Measurements from ENCODE around the genes NMRAL1, UBALD1, SEPTIN12 and TMEM114.

DNA sequence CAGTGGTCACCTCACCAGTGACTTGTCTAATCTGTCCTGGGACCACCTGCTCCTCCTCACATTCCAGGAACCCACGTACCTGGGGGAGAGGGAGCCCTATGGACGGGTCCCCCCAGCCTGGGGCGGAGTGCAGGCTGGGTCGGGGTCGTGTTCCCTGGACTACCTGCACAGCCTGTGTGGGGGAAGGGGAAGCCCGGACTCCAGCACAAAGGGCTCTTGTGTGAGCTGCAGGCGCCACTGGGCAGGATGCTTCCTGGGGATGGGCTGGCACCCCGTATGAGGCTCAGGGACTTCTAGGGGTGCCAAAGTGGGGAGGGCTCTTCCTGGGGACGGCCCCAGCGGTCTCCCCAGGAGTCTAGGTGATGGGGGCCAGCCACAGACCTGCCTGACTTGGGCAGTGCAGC is 7.4 kb downstream of the VASN start:
- PRO-cap: no peak

DNA sequence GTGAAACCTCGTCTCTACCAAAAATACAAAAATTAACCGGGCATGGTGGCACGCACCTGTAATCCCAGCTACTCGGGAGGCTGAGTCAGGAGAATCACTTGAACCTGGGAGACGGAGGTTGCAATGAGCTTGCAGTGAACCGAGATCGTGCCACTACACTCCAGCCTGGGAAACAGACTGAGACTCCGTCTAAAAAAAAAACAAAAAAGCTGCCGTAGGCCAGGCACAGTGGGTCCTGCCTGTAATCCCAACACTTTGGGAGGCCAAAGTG is 19.2 kb downstream of the CORO7 start:
- PRO-cap: no peak

- PRO-cap: no peak
These were observed 4.6 kb downstream of the CORO7 start for GRCh38 chr16:4411605-4412305.

DNA sequence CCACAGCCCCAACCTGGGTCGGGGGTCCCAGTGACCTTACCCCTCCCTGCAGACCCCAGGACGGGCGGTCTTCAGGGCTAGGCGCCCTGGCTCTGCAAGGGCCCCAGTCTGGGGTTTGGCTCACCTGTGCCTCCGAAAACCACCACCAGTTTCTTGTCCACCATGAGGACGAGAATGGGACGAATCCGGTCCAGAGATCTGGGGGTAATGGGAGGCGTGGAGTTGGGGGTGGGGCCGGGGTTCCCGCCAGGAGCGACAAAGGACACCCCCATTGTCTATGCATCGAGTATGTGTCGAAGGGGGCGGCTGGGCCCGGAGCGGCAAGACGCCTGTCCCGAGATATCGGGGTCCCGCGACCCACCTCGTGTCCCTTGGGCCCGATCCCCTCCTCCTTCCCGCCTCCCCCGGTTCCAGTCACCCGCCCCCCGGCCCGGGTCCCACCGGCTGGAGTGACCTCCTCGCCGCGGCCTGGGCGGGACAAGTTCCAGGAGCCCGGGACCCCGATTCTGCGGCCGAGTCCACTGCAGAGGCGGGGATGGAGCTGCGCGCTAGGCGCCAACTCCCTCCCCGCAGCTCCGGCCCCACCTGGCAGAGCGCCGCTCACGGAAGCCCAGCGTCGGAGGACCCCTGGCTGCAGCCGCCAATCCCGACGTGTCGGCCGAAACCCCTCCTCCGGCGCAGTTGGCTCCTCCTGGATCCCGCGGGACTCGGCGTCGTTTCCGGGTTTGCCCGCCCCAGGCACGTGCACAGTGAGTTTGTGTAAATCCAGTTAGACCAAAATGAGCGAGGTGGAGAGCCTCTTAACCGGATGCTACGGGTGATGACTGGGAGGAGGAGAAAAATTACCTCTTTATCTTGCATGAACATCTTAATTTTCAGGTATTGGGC is at the start of gene NMRAL1:
NMRAL1 (minus strand) TSS at position 657 of the 888 bp plus-strand sequence.
- PRO-cap: bidirectional peak, plus-strand start at position 780 of the sequence, minus-strand start at position 656 of the sequence

DNA sequence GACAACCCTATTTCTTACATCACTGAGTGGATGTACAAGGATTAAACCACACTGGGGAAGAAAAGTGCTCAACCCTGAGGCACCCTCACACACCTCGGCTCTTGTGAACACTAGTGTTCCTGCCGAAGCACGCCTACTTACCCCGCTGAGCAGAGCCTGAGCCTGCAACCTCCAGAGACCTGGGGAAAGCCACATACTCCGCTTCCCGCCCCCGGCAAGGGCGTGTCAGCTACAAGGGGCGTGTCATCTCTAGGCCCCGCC is 172 bp upstream of the HMOX2 start:
- PRO-cap: bidirectional peak, plus-strand start outside the sequence, minus-strand start at position 151 of the sequence

- PRO-cap: no peak
These were observed 4.2 kb downstream of the CDIP1 start for GRCh38 chr16:4534180-4534898.

- PRO-cap: bidirectional peak, plus-strand start at chr16:4537939, minus-strand start at chr16:4537938
These were observed 1.1 kb downstream of the CDIP1 start for GRCh38 chr16:4537131-4538164.

- PRO-cap: bidirectional peak, plus-strand start at chr16:4615096, minus-strand start at chr16:4614888
These were observed at the start of gene UBALD1 for GRCh38 chr16:4614489-4615164. Gene UBALD1, minus strand, starts transcription at chr16:4614888.

DNA sequence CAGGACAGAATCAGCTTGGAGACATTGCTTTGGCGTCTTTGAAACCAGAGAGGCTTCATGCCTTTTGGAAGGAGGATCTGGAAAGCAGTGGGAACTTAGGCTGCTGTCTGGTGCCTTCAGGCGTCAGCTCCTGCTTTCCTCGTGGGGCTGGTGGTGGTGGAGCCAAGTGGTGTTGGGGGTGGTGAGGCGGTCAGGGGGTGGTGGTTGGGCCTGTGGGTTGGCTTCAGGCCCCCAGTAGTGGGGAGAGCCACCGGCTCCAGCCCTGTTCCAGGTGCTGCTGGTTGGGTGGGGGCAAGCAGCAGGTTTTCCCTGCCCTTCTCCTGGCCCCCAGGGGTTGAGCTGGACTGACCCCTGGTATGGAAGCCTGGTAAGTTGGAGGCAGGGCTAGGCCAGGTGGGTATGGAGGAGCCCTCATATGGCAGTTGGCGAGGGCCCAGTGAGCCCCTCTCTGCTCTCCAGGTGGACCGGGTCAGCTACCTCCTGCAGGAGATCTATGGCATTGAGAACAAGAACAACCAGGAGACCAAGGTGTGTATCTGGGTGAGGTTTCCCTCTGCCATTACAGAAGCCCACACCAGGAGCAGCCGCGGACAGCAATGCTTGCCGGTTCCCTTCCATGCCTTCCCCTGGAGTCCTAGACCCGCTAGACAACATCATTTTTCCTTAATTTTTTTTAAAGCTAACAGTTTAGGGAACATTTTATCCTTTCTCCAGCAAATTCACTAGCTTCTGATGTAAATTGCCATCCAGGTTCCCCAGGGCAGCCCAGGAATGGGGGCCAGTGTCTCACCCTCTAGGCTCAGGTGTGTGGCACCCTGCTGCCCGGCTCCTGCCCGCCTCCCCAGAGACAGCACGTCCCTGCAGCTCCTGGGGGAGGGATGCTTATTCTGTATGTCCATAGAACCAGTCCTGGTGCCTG is 22.2 kb upstream of the NUDT16L1 start:
- PRO-cap: no peak

- PRO-cap: no peak
These were observed at the start of gene SEPTIN12 for GRCh38 chr16:4788016-4788687. Gene SEPTIN12, minus strand, starts transcription at chr16:4788345.

DNA sequence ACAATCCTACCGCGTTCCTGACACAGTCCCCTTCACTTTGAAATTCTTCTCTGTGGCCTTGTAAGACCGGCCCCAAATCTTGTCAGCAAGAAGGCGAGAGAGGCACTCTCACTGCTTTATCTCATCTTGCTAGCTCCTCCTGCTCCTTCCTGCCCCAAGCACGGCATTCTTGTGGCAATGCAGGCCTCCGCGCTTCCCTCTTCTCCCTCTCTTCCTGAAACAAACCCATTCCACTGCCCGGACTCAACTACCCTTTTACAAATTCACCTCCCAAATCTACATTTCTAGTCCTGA is 16.5 kb downstream of the GLYR1 start:
- PRO-cap: no peak

GRCh38 chr16:4987295-4988194 is 29.4 kb downstream of the SEC14L5 start:
- PRO-cap: no peak

- PRO-cap: no peak
These were observed 16.2 kb downstream of the NAGPA start for GRCh38 chr16:5017499-5017936.

DNA sequence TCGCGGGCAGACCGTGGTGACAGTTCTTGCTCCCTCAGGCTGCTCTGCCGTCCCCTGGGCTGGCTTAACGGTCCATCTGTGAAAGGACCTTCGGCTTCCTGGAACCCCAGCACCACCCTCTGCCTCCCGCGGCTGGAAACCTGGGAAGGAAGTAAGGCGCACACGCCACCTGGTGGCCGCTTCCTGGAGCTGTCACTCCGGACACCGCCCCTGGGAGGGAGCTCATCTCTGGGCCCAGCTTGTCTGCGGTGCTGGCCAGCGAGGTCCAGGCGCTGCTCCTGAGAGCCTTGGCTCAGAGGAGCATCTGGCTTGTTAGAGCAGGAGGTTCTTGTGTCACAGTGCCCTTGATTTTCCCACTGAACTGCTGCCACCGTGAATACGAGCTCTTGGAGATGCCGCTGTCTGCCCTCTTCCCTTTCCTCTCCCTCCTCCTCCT is 402.7 kb upstream of the RBFOX1 start:
- PRO-cap: no peak

- PRO-cap: no peak
These were observed 1257.1 kb downstream of the TMEM114 start for GRCh38 chr16:7333218-7333686.

- PRO-cap: no peak
These were observed 1245.4 kb downstream of the TMEM114 start for GRCh38 chr16:7344877-7345287.

DNA sequence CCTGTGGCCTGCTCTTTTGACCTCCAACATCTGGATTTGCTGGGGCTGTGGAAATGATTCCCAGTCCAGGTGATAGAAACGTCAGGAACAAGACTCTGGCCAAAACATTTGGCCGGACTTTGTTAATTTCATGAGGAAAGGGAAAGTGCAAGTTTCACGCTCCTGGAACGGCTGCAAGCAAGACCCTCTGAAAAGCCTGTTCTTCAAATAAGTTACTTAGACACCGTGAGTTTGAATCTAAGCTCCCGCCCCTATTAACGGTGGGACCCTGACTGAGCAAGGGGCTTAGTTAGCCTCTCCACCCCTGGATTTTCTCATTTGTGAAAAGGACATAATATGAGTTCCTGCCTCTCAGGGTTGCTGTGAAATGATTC is 42.4 kb downstream of the TMEM114 start:
- PRO-cap: no peak

DNA sequence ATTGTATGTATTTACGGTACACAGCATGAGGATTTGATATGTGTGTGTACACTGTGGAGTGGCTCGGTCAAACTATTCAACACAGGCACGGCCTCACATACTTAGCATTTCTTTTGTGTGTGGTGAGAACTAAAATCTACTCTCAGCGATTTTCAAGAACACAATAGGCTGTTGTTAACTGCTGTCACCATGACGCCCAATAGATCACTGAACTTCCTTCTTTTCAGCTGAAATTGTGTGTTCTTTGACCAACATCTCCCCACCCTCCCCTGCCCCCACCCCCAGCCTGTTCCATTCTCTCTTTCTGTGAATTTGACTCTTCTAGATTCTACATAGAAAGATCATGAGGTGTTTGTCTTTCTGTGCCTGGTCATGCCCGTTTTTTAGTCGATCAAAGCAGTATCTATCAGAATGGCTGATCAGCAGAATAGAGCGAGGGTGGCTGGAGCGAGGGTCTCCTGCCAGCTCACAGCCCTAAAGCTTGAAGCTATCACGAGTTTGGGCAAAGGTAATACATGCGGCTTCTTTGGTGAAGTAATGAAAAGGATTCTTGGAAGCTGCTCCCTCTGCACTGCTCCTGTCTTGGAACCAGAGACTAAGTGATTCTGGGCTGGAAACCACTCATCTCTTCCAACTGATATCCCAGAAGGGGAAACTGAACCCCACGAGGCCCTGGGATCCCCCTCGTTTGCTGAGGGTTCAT is 18.8 kb downstream of the TMEM114 start:
- PRO-cap: no peak

DNA sequence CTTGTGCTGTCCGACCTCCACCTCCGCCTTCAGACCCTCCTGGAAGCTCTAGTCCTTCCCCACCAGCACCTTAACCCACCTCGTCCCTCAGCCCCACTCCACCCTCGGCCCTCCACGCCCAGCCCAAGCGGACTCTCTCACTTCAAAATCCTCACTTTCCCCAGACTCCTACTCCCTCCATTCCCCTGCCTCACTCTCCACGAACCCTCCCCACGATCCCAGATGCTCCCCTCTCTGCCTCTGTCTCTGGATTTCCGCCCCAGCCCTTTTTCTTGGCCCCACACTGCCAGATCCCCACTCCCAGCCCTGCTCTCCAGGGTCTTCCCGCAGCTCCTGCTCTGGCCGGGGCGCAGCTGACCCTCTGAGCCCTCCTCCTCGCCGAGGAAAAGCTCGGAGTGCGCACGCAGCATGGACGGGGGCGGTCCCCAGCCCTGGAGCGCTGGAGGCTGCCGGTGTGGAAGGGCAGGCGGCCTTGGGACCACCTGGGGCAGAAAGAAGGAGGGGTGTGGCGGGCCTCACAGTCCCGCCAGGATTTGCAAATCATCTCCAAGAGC is at the start of gene TMEM114:
TMEM114 (minus strand) TSS at position 397 of the 554 bp plus-strand sequence.
- PRO-cap: no peak

DNA sequence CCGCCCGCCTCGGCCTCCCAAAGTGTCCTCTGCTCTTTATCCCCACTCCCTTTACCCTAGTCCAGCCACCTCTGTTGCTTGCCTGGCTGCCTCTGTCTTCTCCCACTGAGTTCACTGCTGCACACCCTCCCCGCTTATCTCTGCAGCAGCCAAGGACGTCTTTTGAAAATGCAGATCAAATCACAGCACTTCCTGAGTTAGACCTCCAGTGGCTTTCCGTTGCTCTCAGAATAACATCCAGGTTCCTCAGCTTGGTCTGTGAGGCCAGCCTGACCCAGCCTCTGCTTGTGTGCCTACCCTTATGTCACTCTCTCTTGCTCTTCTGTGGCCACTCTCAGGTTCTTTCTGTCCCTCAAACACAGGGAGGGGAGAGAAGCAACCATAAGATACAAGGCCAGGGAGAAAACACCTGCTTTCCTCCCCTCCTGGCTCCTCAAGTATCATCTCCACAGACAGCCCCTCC is 5.5 kb downstream of the METTL22 start:
- PRO-cap: no peak

Data from left cardiac atrium (tissue), 1 donor.